Omental fat pad (tissue), 4 donors: ENCODE measurements around a stretch of chr6.

DNA sequence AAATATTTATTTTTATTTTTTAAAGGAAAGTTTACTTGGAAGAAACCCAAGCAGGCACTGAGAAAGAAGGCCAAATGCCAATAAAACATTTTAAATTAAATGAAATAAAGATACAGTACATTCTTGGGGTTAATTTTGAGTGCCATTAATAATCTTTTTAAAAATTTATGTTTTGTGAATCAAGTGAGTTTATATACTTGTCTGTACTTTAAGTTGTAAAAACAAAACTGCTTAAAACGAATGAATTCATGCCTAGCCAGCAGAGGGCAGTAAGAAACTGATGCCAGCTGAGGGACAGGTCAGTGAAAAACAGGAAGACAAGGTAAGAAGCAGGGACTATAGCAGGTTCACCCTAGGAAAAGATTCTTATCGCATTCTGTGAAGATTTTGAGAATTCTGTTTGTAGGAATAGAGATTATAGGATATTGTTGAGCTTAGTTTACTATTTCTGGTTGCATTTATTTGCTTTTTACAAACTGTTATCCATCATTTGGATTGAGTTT lies 8.6 kb downstream of the RPS12 start:
- PRO-cap: no peak
- RAMPAGE, long total RNA, 4 experiments: no peak in any of the 4 experiments

DNA sequence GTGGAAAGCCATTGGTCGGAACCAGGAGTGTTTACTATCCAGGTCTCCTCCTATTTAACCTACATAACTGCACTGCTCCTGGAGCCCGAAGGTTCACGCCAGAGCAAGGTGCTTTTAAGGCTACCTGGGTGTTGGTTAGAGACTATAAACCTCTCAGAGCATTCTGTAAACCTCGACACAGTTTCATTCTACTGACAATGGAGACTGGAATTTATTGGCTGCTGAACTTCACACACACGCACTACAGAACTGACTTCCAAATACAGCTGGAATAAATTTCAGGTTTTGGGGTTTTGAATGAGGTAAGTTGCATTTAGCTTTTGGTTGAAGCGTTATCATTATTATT lies 128.8 kb downstream of the EYA4 start:
- PRO-cap: no peak
- RAMPAGE, long total RNA, 4 experiments: no peak in any of the 4 experiments

DNA sequence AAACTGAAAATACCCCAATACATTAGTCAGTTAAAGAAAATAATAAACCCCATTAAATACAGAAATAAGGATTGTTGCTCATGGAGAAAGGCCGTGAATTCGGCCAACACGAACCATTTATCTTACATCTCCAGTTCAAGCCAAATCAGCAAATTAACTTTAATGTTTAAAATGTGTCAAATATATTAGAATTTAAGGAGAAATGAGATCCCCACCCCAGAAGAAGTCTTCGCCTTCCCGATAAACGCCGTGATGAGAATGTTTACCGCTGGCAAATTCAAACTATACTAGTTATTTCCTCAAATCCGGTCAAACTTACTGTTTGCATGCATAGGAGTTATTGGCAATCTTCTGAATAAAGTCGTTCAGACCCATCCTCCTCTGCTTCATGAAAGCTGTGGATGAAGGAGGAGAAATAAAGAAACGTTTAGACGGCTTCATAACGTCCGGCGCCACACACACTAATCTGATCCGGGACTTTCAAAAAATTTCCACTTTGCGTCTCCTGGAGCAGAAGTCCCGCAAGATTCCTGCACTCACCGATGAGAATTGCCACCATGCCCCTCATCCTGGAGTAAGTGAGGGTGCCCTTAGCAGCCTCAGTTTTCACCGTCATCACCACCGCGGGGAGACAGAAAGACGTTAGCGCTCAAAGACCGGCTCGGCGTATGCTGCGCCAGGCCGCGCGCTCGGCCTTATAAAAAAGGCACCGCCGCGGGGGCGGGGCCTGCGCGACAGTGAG lies 121.9 kb upstream of the SLC2A12 start:
- PRO-cap: bidirectional peak, plus-strand start outside the sequence, minus-strand start at position 670 of the sequence
- RAMPAGE, long total RNA, 4 experiments: start-site peak on the minus strand in 2 of 4 experiments, centred at positions 670 to 673 of the sequence, 3,246 to 7,909 reads per replicate

DNA sequence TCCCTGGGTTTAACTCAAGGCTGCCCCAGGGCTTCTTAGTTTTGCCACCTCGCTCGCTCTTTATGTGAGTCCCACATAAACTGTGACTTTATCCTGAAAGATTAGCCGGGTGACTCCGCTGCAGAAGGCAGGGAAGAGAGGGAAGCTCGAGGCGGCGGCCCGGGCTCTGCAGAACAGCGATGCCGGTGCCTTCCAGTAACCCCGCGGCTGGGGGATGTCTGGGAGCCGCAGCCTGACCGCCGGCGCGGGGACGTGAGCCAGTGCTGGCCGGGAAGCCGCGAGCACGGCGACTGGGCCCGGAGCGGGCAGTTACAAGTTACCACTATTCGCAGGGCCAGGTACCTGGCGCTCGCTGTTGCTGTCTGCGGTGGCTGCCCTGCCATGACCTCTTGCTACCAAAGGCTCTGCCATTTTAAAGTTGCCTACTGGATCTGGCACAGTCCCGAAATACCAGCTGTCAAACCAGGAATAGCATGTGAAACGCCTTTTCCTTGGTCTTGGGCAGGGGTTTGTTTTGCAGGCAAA lies 123.9 kb upstream of the SLC2A12 start:
- PRO-cap: no peak
- RAMPAGE, long total RNA, 4 experiments: no peak in any of the 4 experiments

DNA sequence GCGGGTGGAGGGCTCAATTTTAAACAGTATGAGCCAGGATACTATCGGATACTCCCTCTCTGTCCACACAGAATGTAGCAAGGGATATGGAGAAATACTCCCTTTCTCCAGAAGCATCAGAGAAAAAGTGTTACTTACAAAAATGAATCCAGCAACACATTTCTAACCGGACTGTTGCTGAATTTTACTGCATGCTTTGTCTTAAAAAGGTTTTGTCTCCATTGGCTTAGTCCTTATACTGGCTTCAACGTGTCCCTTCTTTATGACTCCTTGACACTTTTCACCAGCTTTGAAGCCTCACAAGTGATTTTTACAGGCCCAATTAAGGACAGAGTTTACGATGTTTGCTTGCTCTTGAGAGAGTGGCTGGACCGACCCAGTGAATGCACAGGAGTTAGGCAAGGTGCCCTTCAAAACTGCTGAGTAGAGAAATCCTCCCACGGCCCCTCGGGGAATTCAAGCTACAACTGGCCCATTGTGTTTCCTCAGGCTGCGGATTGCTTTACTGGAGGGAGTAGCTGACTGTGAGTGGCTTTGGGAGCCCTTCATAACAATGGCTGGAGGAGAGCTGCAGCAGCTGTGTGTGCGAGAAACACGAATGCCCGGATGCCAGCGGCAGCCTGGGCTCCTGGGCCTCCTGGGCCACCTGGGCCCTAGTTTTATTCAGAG lies 50.1 kb downstream of the SGK1 start:
- PRO-cap: no peak
- RAMPAGE, long total RNA, 4 experiments: no peak in any of the 4 experiments

DNA sequence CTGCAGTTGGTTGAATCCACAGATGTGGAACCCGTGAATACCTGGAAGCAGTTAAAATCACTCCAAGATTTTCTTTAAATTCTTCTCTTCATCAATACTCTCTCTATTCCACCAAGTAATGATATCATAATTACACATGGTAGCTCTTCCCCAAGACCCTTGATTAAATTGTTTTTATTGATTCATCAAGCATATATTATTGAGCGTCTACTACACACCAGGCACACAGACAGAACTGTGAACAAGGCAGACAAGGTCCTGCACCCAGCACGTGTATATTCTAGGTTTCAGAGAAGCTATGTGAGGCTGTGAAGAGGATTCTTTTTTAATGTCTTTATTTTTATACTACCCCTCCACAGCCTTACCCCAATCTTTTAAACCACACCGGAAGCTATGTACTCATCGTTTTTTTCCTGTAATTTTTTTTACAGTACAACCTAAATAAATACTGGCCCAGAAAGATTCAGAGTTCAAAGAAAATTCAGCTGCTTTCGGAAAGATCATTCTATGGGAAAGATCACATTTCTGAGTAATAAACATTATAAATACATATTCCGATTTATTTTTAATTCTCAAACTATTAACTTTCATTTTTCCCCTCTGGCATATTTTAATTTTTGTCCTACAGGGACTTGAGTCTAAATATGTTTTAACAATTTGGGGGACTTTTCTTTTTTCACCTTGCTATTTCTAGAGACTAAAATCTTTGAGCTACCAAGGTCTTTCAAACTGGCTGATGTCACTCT lies 10.0 kb downstream of the SGK1 start:
- PRO-cap: no peak
- RAMPAGE, long total RNA, 4 experiments: no peak in any of the 4 experiments

DNA sequence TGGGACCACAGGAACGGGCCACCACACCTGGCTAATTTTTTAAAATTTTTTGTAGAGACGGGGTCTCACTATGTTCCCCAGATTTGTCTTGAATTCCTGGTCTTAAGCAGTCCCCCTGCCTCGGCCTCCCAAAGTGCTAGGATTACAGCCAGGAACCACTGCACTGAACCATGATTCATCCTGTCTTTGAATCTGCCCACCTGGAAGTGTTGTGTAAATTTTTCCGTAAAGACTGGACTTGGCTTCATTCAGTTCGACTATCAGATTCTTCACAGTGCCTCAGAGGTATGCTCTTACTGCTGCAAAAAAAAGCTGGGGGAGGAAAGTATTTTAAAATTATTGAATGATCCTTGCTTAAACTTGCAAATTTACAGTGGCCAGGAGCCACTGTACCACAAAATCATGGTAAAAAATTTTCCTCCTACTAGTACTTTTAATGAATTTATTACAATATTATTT lies 202.4 kb upstream of the SGK1 start:
- PRO-cap: no peak
- RAMPAGE, long total RNA, 4 experiments: no peak in any of the 4 experiments

GRCh38 chr6:134630434-134631309 lies 312.8 kb upstream of the SGK1 start:
- PRO-cap: no peak
- RAMPAGE, long total RNA, 4 experiments: no peak in any of the 4 experiments

DNA sequence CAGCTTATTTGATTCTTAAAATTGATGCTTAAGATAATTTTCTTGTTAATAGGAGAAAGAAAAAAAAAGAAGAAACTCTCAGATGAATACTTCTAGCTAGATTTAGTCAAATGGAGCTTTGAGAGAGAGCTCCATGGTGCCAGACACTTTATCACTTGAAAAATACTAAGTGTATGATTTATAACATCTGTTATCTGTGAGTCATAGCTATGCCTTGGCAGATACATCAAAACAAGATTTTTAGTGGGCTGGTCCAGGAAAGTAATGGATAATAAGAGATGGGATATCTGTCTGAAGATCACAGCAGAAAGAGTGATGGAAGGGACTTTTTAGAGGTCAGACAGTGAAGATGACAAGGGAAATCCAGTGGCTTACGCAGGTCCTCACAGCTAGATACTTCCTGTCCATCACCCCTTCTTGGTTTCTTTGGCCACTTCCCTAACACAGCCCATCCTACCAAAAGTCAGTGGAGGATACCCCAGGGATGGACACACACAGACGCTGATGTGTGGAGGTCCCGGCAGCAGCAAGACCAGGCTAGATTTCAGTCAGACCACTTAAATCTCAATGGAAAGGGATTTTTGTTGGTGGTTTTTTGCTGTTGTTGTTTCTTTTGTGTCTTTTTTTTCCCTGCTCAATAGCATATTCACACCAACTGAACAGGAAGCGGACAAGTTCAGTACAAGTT lies 209.4 kb downstream of the ALDH8A1 start:
- PRO-cap: no peak
- RAMPAGE, long total RNA, 4 experiments: no peak in any of the 4 experiments

DNA sequence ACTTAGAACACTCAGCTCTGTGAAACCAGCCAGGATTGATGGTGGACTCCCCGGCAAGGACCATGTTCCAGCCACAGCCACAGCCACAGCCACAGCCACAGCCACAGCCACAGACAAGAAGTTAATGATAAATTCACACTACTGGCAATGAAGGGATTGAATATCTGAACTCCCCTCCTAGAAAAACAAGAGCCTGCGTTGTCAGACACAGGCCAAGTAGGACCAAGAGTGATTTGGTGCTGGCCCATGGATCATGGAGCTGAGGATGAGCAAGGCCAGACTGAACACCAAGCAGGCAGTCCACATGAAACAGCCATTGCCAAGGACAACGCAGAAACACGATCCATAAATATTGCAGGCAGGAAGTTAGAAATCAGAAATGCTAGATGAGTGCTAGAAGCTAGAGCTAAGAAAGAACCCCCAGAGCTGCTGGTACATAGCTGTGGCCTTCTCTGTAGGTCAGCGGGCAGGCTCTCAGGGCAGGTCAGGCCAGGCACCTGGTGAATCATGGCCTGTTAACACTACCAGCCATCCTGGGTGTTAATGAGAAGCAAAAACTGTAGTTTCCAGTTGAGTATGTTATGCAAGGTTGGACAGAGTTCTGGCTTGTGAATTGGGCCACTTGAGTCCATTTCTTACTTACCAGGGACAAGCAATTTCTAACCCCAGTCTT lies 119.8 kb downstream of the ALDH8A1 start:
- PRO-cap: no peak
- RAMPAGE, long total RNA, 4 experiments: no peak in any of the 4 experiments

DNA sequence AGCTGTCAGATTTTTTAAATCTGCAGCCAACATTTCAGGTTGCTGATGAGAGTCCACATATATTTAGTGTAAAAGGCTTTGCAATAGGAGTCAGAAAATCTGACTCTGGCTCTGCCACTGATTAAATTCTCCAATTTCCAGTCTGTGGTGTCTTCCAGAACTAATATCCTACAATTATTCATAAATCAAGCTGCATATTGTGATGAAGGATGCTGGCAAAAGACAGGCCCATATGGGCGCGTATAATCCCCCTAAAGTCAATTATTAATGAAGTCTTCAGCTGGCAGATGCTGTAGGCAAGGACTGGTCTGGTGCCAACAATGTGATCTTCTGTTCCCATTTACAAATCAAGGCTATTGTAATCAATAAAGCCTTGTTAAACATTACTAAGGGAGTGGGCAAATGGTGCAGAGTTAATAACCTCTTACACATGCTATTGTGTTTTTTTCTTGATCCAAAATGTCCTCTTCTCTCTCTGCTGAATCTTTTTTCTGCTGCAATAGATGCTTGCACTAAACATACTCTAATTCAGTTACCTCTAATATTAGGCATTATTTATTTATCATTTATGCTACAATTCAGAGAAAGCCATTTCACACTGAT lies 119.0 kb downstream of the ALDH8A1 start:
- PRO-cap: no peak
- RAMPAGE, long total RNA, 4 experiments: no peak in any of the 4 experiments

DNA sequence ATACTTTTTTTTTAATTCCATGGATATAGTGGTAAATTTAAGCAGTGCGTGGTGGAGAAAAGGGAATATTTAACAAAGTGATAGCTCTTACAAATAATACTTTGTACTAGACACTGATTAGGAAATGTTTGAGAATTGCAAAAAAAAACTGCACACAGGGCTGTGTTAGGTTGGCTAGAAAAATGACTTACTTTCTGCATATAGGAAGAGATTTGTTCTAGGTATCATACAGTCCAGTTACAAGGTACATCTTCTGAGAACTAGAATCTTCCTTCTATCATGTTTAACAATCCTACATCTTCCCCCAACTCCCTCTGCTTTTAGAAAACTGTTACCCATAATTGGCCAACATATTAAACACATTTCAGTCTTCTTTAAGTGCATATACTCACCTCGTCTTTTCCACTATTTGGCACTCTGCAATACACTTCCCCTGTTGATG lies 356 bp downstream of the ALDH8A1 start:
- PRO-cap: no peak
- RAMPAGE, long total RNA, 4 experiments: no peak in any of the 4 experiments

DNA sequence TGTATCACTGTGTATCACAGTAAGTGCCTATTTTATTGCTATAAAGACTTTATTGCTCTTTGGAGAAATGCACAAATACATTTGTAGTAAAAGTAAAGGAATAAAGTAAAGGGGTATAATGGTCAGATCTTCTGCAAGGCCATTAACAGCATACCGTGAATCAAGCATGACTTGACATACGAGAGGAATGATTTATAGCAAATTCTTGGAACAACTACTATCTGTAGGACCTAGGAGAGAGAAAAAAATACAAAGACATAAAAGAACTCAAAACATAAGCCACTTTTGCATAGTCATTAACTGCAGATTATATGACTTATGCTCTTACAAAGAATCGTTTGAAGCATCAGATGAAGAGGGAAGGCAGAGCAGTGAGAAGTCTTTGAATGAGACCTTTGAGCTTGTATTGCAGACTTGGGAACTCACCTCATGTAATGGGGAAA lies 29.9 kb upstream of the HBS1L start:
- PRO-cap: no peak
- RAMPAGE, long total RNA, 4 experiments: no peak in any of the 4 experiments

DNA sequence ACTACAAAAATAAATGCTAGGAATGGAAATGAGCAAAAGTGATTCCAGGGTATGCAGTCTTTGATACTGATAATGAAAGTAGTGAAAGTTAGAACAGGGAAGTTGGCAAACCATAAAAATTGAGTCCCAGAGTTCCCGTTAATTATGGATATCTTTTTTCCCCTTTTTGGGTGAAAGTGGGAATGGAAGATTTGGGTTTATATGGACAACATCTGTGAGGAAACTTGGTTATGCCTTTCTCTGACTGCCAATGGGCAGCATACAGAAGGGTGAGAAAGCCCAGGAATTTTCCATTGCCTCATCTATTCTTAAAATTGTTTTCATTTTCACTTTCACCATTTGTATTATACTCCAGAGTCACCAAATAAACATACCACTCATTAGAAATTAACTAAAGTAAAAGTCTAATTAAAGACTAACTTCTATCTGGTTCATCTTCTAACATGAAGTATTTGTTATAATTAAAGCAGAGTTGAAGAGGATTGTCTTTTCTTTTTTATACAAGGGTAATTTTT lies 35.6 kb upstream of the MYB start:
- PRO-cap: no peak
- RAMPAGE, long total RNA, 4 experiments: no peak in any of the 4 experiments

- PRO-cap: no peak
- RAMPAGE, long total RNA, 4 experiments: no peak in any of the 4 experiments
Measured at GRCh38 chr6:135182628-135183374, 1.7 kb downstream of the MYB start.

DNA sequence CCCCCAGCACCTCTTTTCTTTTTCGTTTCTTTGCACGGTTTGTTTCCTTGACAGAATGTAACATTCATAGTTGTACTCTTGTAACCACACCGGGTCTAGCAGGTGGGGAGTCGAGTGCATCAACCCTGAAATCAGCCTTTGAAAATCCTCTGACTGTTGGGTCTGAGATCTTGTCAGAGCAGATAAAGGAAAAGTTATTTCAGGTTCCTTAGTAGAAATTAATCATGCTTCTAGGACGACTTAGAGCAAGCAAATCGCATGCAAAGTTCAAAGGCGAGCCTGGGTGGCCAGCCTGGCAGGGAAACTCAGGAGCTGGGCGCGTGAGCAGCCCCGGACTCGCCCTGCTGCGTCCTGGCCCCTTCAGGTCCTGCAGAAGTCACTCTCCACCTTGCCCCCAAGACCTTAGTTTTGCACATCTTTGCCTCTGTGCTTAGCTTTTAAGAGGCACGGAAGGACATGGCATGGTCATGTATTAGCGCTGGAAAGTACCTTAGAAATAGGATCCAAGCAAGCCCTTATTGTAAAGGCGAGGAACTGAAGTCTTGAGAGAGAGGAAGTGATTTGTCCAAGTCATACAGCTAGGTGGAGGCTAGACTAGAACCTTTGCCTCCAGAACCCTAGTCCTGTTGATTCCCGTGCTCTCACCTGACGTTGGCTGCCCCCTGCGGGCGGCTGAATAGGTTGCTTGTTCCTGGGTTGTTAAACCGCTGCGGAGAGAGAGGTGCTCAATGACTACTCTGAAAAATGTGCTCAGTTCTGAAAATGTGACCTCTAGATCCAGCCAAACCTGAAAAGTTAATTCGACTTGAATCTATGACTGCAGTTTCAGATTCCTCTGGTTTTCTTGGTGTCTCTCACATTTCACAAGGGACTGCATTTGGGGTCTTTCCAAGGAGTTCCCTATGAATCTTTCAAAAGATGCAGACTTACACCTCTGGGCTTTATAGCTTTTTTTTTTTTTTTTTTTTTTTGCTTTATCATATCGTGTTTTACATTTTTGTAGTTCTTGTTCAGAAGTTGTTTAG lies 2.6 kb downstream of the MYB start:
- PRO-cap: no peak
- RAMPAGE, long total RNA, 4 experiments: no peak in any of the 4 experiments

GRCh38 chr6:135194016-135194879 lies 13.1 kb downstream of the MYB start:
- PRO-cap: no peak
- RAMPAGE, long total RNA, 4 experiments: no peak in any of the 4 experiments

DNA sequence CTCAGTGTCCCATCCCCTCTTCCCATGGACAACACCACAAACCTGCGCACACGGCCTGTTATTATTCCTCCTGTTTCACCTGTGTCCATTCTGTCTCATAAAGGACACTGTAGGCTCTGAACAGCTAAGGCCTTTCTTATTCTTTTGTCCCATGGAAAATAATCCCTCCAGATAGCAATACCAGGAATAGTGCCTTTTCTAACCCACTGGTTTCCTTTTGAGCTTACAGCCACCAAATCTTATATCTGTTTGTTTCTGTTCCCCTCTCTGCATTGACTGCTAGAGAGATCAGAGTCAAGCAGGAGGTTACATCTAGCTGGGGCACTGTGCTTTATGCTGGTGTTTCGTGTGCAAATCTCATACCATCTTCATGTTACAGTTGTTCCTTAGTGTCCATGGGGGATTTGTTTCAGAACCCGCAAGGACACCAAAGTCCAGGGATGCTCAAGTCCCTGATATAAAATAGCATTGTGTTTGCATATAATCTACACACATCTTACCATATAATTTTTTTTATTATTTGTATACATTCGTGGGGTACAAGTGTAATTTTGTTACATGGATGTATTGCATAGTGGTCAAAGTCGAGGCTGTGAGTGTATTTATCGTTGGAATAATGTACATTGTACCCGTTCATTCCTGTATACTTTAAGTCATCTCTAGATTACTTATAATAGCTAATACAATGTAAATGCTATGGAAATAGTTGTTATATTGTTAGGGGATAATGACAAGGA lies 34.9 kb downstream of the MYB start:
- PRO-cap: no peak
- RAMPAGE, long total RNA, 4 experiments: no peak in any of the 4 experiments

- PRO-cap: no peak
- RAMPAGE, long total RNA, 4 experiments: no peak in any of the 4 experiments
Measured at GRCh38 chr6:135250671-135251321, 69.7 kb downstream of the MYB start.

- PRO-cap: no peak
- RAMPAGE, long total RNA, 4 experiments: no peak in any of the 4 experiments
Measured at GRCh38 chr6:135266641-135267652, 85.8 kb downstream of the MYB start.